ENCODE results near the genes FGFR2 and TACC2.

DNA sequence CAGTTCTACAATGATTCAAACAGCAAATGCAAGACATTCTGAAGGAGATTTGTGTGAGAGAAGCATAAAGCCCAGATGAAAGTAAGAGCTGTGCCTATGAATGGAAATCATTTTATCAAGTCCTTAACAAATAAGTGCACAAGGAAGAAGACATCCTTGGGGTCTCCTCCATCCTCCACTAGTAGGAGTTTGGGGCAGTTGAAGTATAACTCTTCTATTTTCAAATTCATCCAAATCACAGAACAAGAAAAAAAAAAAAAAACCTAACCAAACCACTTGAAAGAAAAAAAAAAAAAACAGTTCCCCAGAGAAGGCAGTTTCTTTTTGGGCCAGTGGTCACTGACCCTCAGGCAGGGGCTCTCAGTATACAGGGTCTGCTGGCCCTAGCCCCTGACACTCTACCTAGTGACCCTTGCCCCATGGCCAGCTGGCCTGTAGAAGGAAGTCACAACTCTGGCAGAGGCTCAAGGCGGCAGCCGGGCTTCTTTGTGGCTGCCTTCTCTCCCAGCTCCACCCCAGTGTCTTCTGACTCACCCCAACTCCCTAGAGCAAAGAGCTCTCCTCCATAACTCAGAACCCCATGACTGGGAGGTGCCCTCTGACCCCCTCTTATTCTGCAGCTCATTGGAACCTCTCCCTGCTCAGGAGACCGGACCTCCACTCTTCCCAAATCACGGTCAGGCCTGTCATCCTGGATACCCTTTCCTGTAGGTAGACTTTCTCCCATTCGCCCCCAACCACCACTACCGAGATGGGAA is 358.4 kb downstream of the FGFR2 start:
- PRO-cap = no peak

DNA sequence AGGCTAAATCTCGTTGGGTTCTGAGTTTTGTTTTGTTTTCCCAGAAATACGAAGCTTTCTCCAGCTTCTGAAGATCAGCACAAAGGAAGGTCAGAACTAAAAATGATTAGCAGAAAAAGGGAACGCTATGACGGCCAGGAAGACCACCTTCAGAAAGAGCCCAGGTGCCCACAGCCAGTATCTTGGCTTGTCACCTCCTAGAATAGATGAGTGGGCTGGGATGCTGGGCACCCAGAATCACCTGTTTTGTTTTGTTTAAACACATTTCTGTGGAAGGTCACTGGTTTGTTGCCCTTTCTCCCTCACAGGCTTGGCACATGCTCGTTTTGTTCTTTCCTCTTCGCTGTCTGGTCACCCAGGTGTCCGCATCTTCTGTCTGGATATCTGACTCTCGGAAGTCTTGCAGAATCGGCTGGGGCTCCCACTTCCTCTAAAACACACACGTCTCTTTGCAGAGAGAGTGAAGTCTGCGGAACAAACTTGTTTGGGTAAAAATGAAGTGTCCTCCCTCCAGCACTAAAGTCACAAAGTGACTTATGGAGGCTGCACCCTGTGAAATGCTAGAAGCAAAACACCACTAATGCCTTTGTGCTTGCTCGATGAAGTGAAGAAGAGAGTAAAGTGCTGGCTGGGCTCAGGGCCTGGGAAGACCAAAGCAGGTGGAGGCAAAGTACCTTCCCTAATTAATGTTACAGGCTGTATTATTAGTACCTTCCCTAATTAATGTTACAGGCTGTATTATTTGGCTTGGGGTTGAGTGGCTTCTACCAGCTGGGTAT is 71.6 kb downstream of the FGFR2 start:
- PRO-cap = no peak

GRCh38 chr10:121527507-121528329 is 70.5 kb downstream of the FGFR2 start:
- PRO-cap = no peak

- PRO-cap = no peak
These were observed 23.7 kb downstream of the FGFR2 start for GRCh38 chr10:121574366-121575120.

- PRO-cap = bidirectional peak, plus-strand start at chr10:121598605, minus-strand start at chr10:121598431
These were observed at the start of gene FGFR2 for GRCh38 chr10:121597687-121598521. TSS of gene FGFR2 (minus strand) at chr10:121598444.

DNA sequence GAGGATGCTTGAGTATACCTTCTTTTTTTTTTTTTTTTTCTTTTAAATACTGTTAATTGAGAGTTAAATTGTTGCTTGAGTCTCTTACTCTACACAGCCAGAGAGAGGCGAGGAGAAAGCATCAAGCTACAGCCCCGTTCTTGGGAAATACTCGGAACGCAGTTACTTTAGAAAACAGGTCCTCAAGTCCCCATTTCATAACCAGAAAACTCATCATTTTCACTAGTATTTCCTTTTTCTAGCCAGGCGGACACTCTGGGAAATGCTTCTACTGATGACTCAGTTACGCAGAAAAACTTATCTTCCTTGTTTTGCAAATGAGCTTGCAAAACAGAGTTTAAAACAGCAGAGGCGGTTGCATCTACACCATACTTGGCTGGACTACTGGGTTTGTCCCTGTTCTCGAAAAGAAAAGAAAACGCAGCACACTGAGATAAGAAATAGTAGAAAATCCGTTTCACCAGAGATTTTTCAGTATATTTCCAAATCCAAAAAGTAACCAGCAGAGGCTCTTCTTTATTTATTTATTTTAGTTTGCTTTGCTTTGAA is 111.5 kb upstream of the FGFR2 start:
- PRO-cap = no peak

DNA sequence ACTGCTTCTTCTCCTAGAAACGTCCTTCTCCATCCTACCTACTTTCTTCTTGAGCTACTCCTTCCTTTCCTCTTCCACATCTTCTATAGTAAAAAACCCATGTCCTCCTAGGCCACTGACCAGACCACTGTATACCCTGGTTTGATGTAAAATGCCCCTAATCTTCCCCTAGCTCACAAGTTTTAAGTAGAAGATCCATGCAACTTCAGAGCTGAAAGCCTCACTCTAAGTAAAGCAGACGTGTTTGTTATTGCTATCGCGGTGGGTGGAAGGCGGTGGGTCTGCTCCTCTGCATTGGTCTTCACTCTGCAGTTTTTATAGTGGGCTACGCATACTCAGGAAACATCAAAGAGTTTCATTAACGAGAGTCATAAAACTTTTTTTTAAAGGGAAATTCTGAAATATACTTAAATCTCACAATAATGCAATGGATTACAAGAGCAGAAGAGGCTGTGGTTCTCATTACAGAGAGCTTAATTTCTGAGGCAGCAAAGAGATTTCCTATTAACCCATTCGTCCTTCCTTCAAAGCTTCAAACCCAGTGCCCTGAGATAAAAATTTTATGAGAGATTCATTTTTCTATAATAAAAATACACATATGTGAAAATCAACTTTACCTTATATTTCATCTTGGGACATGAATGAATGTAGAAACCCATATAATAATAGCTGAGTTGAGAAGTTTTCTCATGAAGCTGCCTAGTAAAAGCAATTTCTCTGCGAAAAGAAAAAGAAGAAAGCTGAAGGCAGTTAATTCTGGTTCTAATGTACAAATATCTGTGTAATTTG is 91.5 kb downstream of the ATE1 start:
- PRO-cap = no peak

GRCh38 chr10:121988709-121989412 is at the start of gene TACC2:
TSS of gene TACC2 (plus strand) at chr10:121989163.
- PRO-cap = no peak

DNA sequence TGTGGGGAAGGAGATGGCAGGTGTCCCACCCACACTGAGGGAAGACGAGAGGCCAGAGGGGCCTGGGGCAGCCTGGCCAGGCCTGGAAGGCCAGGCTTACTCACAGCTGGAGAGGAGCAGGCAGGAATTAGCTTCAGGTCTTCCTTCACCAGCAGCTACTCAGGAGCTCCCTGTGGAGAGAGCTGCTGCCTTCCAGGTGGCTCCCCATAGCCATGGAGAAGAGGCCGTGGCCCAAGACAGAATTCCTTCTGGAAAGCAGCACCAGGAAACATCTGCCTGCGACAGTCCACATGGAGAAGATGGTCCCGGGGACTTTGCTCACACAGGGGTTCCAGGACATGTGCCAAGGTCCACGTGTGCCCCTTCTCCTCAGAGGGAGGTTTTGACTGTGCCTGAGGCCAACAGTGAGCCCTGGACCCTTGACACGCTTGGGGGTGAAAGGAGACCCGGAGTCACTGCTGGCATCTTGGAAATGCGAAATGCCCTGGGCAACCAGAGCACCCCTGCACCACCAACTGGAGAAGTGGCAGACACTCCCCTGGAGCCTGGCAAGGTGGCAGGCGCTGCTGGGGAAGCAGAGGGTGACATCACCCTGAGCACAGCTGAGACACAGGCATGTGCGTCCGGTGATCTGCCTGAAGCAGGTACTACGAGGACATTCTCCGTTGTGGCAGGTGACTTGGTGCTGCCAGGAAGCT is 98.2 kb downstream of the TACC2 start:
- PRO-cap = no peak

DNA sequence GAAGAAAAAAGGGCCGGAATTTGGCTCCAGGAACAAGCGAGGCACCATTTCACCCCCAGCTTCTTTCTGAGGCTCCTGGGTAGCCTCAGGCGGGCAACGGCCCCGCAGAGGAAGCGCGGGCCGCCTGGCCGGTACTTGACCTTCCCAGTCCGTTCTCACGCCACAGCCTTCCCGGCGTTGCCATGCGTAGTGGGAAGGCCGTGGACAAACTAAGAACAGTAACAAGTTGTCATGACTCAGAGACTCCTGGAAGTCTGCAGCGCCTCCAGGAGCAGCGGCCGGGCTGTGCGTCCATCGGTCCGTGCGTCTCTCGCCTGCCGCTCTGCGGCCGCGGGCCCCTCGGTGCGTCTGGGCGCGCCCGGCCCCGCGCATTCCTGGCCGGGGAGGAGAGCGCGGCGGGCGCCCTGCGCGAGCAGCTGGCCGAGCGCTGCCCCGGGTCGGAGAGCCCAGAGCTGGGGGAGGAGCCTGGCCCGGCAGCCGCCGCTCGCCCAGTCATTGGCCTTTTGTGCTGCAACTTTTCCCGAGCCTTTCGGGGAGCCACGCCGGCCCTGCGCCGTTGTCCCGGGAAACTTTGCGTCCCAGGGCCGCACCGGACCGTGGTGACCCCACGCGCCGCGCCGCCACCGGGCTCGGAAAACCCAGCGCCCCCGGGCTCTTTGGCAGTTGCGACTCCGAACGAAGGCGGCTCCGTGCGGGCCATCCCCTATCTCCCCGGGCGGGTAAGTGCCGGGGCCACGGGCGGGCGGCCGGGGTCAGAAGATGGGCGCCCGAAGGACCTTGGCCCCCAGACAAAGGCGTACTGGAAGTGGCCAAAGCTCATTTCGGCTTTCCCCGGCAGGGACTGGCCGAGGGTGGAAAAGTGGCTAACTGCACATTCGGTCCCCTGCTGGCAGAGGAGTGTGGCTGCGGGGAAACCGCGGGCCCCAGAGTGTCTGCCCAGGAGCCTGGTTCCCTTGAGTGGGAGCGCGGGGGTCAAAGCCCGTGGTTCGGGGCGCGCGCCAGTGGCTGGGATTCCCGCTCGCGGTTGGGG is 123.9 kb downstream of the TACC2 start:
- PRO-cap = bidirectional peak, plus-strand start at position 371 of the sequence, minus-strand start at position 350 of the sequence; bidirectional peak, plus-strand start at position 476 of the sequence, minus-strand start at position 443 of the sequence; bidirectional peak, plus-strand start at position 874 of the sequence, minus-strand start at position 843 of the sequence

DNA sequence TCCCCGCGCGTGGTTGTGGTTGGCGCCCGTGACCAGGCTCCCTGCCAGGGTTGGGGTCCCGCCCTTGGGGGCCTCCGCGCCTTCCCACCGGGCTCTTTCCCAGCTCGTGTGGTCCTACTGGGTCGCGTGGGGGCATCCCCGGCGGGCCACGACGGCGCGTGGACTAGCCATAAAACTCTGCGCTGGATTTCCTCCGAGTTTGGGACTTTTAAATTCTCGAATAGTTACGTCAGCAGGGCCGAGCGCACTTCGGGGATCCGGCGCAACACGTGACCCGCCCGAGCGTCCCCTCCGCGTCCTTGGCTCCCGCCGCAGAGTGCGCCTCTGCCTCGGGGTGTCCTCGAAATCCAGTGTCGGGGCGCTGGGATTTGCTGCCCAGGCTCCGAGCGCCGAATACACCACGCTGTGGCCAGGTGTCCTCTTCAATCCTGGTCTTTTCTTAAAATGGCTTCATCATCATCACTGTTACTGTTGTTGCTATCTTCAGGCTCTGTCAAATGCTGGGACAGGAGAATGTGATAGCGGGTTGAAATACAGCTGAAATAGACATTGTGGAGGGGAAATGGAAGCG is 124.7 kb downstream of the TACC2 start:
- PRO-cap = bidirectional peak, plus-strand start at position 285 of the sequence, minus-strand start at position 184 of the sequence; bidirectional peak, plus-strand start at position 332 of the sequence, minus-strand start at position 318 of the sequence; unidirectional peak, minus-strand start at position 446 of the sequence

- PRO-cap = no peak
These were observed 138.0 kb downstream of the TACC2 start for GRCh38 chr10:122126579-122127728.

DNA sequence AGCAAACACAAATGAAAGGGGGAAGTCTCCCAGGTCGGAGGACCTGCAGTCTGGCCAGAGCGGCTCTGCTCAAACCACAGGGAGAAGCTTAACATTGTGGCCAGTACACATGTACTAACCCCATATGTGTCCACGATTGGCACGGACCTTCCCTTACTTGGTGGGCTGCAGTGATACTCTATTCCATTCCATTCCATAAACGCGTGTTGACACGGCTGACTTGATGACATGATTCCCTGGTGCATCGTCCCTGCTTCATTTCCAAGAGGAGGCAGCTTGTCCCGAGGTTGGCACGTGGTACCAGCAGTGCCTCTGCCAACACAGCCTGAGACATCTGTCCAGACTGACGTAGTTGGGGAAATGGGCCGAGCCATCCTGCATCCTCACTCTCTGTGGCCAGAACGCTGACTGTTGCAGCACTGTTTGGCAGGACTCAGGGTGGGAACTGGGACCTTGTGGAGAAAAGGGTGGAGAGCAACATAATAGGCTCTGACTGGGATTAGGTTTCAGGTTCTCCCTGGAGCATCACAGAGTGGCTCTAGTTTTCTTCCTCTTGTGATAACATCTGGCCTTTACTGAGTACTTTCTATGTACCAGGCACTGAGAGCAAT is 118.6 kb upstream of the BTBD16 start:
- PRO-cap = no peak

DNA sequence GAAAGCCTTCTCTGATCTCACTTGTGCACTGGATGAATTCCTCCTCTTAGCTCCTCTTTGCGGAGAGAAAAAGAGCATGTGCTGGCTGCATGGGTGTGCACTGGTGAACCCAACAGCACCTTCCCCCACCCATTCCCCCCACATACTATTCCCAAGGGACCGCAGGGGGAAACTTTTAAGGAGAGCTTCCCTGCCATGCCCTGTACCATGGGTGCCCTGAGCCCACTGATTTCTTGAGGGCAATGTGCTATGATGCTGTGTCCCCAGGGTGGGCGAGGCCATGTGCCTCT is 50.4 kb upstream of the PLEKHA1 start:
- PRO-cap = no peak

DNA sequence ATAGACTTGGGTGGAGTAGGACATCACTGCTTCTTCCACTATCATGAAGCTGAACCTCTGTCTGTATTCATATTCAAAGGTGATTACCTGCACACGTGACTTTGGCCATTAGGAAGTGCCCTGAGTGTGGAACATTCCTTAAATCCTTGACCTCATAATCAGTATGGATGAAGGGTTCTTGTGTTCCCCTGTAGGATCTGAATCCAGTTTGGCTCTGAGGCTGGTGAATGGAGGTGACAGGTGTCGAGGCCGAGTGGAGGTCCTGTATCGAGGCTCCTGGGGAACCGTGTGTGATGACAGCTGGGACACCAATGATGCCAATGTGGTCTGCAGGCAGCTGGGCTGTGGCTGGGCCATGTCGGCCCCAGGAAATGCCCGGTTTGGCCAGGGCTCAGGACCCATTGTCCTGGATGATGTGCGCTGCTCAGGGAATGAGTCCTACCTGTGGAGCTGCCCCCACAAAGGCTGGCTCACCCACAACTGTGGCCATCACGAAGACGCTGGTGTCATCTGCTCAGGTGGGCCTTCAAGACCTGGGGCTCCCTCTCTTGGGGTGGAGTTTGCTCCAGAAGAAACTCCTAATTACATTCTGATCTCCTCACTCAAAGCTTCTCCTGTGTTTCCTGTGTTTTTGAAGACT is 51.7 kb upstream of the SPADH start:
- PRO-cap = no peak

- PRO-cap = no peak
These were observed 6.2 kb downstream of the PSTK start for GRCh38 chr10:122986179-122986974.

GRCh38 chr10:122993654-122994612 is 13.7 kb downstream of the PSTK start:
- PRO-cap = no peak

GRCh38 chr10:123040401-123040812 is 31.6 kb downstream of the ACADSB start:
- PRO-cap = no peak

- PRO-cap = no peak
These were observed 3.7 kb downstream of the BUB3 start for GRCh38 chr10:123157920-123158371.

GRCh38 chr10:123241156-123242376 is 87.4 kb downstream of the BUB3 start:
- PRO-cap = no peak

Data from endodermal cell (in vitro differentiated cells).